Ileum (tissue), 1 donor: ENCODE results near the genes MB and APOL2.

DNA sequence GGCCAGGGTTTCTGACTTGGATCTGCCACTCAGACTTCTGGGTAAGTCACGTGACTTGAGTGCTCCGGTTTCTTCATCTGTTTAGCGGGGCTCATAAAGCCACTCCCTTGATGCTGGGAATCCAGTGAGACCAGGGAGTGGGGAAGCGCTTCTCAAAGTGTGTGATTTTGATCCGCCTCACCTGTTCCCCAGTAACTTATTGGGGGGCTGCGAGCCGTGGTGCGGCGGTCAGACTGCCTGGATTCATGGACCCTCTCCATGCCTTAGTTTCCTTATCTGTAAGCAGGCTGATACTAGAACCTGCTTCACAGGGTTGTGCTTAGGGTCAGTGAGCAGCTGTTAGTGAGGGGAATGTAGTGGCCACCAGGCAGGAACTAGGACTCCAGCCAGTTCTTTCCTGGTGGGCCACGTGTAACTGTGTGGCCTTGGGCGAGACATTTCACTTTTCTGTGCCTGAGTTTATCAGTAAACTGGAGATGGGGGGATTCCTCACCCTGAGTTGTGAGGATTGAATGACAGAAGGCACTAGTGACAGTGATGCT lies 24.7 kb downstream of the MCM5 start:
- PRO-cap, result no peak

DNA sequence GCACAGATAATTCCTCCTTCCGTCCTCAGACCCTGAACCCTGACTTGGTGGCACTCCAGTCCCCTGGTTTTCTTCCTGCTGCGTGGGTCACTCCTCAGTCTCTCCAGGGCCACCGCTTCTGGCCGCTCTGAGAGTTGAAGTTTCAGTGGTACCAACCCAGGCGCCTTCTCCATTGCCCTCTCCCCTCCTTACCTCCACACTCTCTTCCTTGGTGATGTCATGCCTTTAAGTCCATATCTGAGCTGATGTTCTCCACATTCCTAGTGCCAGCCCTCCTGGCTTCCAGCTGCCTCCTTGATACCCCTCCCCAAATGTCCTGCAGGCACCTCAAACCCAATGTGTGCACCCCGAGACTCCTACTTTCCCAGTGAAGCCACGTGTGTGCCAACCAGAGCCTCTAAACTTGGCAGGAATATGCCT lies 54.4 kb upstream of the RASD2 start:
- PRO-cap, result no peak

DNA sequence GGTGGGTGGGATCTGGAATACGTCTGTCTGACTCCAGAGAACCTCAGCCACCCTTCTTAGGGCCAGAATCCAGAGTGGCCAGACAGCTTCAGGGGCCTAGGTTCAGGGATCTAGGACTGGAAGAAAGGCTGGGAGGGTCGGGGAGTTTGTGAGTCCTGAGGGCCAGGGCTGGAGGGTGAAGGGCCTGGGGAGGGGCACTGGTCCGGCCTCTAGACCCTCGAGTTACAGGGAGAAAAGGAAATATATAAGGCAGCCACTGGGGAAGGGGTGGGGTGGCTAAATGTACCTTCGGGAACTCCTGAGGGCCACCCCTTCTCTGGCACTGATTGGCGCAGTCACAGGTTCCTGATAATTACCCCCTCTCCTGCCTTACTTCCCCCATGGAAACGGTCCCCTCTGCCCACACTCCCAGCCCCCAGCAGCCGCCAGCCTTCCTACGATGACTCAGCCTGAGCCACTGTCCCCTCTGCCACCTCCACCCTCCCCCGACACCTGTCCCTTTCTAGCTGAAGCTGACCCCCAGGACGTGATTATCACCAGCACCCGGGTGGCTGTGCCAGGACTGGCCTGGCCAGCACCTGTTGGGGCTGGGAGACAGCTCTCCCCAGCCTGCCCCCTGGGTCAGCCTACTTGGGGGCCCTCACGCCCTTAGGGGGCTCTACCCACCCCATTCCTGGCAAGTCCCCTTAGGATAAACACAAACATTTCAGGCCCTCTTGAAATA lies 26.3 kb downstream of the MB start:
- PRO-cap, result no peak

DNA sequence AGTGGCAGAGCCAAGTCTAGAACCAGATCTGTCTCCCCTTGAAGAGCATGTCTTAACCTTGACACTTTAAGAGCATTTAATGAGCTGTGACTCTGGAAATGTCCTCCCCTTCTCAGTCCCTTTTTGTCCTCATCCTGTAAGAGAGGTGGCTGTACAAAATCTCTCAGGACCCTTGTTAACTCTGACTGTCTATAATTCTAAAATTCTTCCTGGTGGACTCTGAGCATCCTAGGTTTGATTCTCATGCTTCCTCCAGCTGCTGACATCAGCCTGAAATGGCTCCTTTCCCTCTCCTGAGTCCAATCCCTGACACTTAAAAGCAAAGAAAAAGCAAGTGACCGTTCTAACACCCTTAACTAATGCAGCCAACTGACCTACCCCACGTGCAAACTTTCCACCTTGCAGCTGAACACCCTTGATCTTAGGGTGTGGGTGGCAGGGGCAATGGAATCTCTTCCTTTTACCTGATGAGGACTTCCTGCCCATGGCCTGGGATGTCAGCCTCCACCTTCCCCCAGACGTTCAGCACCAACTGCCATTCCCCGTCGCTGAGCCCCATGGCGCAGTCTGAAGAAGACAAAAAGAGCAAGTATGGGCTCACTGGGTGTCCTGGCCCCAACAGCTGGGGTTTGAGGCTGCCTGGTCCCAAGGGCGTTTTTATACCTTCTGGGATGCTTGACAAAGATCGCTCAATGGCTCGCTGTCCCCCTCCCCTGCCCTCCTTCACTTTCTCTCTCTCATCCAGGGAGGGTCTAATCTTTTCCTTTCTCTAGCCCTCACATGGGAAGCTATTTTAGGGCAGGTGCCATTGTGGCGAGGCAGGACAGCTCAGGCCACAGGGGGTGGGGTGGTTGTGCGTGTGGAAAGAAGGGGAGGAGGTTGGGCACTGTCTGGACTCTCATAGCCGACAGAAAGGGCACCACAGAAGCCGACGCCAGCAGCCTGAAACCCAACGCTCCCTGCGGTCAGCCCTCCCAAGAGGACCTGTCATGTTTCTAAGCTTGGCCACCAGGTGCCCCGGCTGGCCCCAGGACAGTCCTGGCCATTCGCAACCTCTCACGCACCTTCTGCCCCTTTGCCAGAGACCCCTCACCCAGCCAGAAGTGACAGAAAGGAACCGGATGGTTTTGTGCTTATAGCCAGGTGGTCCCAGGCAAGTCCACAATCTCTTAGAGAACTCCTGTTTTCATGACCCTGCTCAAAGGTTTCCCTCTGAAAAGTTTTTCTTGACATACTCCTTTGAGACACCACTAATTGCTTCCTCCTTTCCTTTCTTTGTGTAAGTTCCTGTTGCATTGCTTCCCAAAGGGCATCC lies at the start of gene MB:
Gene MB, minus strand, starts transcription at position 631 of the 1,315 bp plus-strand sequence.
- PRO-cap, result no peak

DNA sequence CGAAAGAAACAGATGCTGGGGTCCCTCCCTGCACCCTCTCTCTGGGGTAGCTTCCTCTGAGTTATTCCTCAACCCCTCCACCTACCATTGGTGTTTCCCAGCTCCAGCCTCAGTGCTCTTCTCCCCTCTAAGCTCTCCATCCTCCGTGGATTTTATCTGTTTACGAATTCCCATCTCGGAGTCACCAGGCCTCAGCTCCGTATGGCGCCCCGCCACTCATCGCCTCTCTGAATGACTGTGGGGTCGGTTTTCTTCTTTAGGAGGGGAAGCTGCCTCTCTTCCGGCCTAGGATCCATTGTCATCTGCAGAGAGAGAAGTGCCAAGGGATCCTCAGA lies 4.3 kb upstream of the APOL5 start:
- PRO-cap, result no peak

DNA sequence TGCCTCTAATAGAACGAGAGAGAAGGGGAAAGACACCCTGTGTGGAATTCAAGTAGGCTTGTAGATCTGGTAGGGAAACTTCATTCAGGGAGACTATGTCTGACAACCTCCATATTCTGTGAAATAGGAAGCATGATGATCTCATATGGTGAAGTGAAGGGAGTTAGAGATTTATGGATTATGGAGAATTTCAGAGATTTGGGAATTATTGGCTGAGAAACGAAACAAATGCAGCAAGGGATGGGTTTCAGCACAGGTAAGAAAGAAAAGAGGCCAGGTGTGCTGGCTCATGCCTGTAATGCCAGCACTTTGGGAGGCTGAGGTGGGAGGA lies 20.0 kb downstream of the APOL5 start:
- PRO-cap, result no peak

DNA sequence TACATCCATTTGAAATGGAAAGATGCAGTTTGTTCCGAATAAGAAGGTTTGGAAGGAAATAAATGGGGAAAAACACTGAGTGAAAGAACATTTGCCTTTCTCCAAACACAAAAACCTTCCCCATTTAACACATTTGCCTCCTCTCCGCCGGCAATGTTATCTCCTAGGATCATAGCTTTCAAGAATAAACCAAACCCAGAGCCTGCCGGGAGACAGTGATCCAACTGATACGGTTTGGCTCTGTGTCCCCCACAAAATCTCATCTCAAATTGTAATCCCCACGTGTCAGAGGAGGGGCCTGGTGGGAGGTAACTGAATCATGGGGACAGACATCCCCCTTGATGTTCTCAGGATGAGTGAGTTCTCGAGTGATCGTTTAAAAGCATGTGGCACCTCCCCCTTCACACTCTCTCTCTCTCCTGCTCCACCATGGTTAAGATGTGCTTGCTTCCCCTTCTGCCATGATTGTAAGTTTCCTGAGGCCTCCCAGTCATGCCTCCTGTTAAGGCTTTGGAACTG lies 33.3 kb downstream of the RBFOX2 start:
- PRO-cap, result no peak

GRCh38 chr22:36017389-36017724 lies 11.3 kb downstream of the RBFOX2 start:
- PRO-cap, result no peak

GRCh38 chr22:36204578-36204973 lies 3.0 kb upstream of the APOL4 start:
- PRO-cap, result no peak

DNA sequence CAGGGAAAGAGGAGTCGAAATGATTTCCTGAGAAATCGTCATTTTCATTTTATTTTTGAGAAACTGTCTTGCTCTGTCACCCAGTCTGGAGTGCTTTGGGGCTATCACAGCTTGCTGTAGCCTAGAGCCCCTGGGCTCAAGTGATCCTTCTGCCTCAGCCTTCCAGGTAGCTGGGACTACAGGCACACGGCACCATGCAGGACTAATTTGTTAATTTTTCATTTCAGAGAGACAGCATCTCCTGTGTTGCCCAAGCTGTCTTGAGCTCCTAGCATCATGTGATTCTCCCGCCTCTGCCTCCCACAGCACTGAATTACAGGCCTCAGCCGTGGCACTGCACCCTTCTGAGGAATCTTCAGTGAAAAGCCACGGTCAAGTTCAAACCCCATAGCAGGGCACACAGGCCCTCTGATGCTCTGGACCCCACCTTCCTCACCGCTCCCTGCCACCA lies 1.9 kb downstream of the APOL2 start:
- PRO-cap, result no peak

- PRO-cap, result unidirectional peak, minus-strand start at chr22:36239527; unidirectional peak, minus-strand start at chr22:36239556
Measured at GRCh38 chr22:36238799-36239824, at the start of gene APOL2. APOL2 (minus strand) TSS chr22:36239527.

DNA sequence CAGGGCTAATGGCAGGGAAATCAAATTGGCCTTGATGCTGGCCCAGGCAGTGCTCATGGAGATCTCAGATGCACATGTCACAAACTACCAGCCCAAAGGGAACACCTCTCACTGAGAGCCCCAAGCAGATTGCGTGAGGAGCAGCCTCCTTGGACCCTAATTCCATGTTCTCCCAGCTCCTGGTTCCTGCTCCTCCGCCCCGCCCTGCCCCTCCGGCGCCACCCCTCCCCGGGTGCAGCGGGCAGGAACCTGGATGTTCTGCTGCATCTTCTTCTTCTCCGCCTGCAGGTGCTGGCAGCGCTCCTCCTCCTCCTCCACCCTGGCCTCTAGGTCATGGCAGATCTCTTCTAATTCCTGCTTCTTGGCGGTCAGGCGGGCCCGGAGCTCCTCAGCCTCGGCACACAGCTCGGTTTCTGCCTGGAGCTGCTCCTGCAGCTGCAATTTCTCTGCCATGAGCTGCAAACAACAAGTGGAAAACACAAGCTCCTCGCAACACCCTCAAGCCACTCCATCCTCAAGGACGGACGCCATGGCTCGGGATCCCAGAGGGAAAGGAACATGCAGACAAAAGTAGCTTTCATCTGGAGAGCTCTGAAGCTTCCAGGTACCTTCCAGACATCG lies 47.8 kb downstream of the APOL1 start:
- PRO-cap, result no peak

- PRO-cap, result no peak
Measured at GRCh38 chr22:36305003-36305596, 52.2 kb downstream of the APOL1 start.

DNA sequence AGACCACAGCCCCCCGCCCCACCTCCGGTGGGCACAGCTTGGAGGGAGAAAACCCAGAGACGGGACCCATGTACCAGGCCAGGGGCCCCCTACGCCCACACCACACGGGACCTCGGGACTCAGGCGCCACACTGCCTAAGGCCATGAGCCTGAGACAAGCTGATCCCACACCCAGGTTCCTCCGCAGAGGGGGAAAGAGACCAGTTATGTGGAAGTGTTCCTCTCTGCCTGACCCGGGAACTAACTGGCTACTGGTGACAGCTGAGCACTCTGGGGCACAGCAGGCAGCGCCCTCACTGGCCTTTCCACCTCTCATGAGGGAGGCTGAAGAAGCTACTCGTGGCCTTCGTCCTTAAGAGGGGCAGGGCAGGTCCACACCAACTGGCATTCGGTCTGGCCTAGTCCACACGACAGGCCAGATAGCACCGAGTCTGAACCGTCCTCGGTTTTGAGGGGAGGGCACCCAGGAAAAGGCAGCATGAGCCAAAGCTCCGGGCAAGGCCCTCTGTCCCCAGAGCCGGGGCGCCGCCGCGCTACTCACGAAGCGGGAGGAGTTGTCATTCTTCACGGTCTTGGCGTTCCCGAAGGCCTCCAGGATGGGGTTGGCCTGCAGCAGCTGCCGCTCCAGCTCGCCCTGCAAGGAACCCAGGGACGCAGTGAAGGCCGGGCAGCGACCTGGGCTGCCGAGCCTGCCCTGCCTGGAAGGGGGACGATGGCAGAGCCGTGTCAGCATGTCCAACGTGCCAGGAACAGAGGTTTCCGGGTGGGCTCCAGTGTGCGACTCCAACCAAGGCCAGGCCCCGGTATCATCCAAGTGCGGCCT lies 65.7 kb downstream of the MYH9 start:
- PRO-cap, result no peak

DNA sequence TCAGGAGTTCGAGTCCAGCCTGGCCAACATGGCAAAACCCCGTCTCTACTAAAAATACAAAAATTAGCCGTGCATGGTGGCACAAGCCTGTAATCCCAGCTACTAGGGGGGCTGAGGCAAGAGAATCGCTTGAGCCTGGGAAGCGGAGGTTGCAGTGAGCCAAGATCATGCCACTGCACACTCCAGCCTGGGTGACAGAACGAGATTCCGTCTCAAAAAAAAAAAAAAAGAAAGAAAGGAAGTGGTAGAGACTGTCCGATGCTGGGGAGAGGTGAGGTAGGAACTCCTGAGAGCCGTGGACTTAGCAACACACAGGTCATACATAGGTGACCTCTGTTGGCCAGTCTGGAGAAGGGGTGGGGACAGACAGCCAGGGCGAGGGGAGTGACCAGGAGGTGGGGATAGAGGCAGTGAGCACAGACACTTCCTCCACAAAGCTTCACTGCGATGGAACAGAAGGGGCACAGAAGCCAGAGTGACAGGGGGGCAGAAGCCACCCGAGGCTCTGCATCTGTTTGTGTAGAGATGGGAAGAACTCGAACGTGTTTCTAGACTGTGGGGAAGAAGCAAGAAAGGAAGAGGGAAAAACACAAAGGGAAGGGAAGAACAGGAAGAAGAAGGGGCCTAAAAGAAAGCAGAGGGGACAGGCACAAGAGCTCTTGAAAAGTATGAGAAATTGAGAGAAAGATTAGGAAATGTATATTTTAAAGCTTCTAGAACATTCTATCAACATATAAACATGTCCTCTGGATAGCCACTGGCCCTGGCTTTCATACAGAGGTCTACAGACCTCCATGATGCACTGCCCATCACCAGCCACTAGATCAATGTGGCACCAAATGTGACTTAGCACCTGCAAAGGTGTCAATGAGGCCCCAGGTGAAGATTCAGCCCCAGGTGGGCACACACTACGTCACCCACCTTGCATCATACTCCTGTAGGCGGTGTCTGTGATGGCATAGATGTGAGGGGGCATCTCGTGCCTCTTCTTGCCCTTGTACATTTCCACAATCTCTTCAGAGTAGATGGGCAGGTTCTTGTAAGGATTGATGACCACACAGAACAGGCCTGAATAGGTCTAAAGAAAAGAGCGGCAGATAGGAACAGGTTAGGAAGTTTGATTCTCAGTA lies 47.0 kb downstream of the MYH9 start:
- PRO-cap, result no peak

DNA sequence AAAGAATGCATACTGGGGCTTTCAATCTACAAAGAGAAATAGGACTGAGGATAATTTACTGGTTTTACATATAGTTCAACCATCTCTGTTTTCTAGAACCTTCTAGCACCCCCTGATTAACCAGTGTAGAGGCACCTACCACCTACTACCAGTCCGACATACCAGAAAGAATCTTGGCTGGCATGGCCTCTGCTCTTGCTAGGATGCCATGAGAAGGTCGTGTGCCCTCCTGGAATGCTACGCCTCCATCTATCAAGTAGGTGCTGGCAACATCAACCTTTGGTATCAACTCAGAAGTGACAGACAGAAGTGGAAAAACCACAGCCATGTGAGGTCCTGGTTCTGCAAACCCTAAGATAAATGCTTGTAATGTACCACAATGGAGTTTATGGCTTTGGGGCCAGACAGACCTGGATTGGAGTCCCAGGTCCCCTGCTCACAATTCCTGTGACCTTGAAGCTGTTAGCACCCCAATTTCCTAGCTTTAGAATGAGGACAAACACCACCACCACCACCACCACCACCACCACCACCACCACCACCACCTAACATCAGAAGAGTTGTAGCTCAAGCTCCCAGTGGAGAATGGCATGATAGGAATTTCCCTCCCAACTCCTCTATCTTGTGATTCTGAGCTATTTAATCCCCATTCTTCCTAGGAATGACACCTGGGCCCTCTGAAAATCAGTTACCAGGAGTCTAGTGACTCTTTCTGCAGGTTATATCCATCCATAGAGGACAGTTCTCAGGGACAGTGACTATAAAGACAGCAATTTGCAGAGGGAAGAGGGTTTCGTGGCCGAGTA lies 28.0 kb downstream of the MYH9 start:
- PRO-cap, result no peak

GRCh38 chr22:36362745-36363438 lies 24.9 kb downstream of the MYH9 start:
- PRO-cap, result no peak

DNA sequence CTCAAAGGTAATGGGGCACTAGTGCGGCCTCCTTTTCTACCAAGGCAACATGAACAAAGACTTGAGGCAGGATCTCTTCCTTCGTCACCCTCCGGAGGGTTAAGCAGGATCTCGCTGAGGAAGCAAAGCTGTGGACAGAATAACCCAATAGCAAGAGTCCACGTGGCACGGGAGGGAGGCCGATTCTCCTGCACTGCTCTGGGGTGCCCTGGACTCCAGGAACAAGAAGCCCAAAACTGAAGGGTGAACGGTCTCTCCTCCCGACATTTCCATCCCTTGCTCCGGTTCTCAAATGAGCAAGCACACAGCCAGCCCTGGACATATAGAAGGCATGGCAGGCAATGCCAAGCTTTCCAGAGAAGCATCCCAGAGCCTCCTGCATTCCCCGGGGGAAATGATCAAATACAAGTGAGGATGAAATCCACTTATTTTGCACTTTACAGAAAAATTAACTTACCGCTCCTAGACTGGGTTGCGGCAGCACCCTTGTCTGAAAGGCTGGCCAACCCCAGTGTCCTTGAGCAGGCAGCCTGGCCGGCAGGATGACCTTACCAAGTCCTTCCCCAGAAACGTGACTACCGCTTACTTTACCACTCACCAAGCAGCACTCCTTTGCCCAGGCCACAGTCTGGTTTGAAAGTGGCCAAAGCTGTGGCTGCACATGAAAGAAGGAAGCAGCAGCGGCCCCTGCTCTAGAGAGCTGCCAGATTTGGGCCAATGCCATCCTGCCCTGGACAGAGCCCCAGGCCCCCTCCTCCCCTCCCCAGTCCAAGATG lies 20.5 kb downstream of the MYH9 start:
- PRO-cap, result bidirectional peak, plus-strand start at position 233 of the sequence, minus-strand start at position 93 of the sequence

GRCh38 chr22:36384750-36385849 lies 2.7 kb downstream of the MYH9 start:
- PRO-cap, result unidirectional peak, plus-strand start at chr22:36385337

GRCh38 chr22:36442504-36442820 lies 39.0 kb downstream of the TXN2 start:
- PRO-cap, result bidirectional peak, plus-strand start at chr22:36442769, minus-strand start at chr22:36442628